Uterus (tissue), 7 donors: Measurements from ENCODE around the gene ARHGEF10L.

DNA sequence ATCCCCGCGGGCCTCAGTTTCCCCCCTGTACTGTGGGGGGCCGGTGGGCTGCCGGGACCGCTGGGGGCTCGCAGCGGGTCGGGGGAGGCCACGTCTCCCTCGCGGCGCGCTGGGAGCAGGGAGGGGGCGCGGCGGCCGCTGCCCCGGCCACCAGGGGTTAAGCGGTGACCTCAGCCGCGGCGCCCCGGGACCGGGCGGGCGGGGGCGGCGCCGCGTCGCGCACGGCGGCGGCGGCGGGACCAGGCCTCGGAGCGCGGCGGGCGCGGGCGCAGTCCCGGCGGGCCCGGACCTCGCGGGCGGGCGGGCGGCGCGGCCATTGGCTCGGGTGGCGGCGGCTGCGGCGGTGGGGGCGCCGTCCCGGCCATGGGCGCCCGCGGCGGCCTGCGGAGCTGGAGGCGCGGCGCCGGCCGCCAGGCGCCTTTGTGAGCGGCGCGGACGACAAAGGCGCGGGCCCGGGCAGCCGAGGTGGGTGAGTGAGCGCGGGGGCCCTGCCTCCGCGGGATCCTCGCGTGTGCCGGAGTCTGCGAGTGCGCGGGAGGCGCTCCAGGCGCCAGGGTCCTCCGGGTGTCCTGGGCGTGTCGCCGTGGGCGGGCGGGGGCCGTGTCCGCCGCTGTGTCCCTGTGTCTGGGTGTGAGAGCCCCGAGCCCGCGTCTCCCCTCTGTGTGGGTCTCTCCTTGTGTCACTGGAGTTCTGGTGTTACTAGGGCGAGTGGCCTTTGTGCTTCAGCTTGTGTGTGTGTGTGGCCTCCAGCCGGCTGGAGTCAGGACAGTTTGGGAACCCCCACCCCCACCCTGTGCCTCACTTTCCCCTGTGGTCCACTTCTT lies at the start of gene ARHGEF10L:
Gene ARHGEF10L (plus strand): TSS at position 213 of the 824 bp plus-strand sequence.
- PRO-cap, 4 experiments, result peak in 4 of 4 experiments; most common plus-strand start position 218 of the sequence (in 4); most common minus-strand start position 475 of the sequence (in 2)
- RAMPAGE, long total RNA, 2 experiments, result no peak in any of the 2 experiments
- RRBS, result 2% methylated on average over 84 of the region's 107 CpGs

DNA sequence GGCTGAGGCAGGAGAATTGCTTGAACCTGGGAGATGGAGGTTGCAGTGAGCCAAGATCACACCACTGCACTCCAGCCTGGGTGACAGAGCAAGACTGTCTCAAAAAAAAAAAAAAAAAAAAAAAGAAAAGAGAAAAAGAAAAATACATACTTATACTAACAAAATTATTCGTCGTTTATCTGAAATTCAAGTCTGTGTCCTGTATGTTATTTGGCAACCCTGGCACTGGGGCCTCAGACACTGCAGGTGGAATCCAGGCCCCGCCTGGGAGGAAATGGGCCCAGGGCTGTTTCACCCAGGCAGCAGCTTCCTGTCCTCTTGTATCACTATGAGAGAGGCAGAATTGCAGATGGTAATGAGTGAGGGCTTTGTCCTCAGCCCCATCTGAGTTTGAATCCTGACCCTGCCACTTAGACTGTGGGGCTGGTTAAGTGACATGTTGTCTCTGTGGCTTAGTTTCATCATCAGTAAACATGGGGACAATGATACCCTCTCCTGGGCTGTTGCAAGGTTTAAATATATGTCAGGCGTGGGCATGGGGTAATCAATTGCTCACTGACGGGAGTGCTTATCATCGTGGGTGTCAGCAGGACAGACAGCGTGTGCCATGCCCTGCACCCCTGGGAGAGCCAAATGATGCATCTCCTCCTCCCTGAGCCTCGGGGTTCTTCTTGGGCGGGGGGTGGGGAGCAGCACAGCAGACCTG lies 41.9 kb downstream of the ARHGEF10L start:
- PRO-cap, 4 experiments, result no peak in any of the 4 experiments
- RAMPAGE, long total RNA, 2 experiments, result no peak in any of the 2 experiments
- RRBS, result no CpG with 5 or more reads among the region's 9 CpGs

- PRO-cap, 4 experiments, result no peak in any of the 4 experiments
- RAMPAGE, long total RNA, 2 experiments, result no peak in any of the 2 experiments
- RRBS, result no CpG with 5 or more reads among the region's 12 CpGs
Observed at GRCh38 chr1:17581915-17582676, 42.6 kb downstream of the ARHGEF10L start.

DNA sequence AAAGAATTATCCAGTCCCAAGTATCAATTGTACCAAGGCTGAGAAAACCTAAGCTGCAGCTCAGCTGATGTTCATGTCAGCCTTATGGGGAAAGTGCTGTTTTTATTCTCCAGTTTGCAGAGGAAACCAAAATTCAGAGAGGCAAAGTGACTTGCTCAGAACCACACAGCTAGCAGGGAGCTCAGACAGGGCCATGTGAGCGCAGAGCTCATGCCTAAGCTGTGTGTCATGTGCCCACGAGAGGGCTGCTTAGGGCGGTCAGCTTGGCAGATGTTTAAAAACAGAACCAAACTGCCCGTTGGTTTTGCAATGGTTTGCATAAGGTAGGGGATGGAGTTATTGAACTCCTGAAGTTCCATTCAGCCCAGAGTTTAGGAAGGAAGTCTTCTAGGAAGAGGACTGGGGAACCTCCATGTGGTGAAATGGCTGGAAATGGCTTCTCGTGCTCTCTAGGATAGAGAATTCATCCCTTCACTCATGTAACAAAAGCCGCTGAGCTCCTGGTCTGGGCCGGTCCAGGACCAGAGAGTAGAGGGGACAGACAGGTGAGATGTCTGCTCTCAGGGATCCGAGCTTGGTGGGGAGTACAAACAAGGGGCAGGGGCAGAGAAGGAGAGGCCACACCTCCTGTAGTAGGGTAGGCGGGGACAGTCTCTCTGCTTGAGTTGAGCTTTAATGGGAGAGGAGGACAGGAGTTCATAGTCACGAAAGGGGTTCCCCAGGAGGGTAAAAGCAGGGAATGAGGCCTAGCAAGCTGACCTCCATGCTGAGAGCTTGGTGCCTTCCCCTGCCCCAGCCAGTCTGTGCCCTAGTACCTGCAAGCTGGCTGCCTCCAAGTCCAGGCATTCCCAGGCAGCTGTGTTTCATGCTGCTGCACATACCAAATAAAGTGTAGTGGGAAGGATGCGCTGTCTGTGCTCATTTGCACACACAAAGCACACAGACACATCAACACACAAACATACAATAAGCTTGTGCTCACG lies 46.9 kb downstream of the ARHGEF10L start:
- PRO-cap, 4 experiments, result no peak in any of the 4 experiments
- RAMPAGE, long total RNA, 2 experiments, result no peak in any of the 2 experiments
- RRBS, result no CpG with 5 or more reads among the region's 12 CpGs

GRCh38 chr1:17629839-17630567 lies 90.5 kb downstream of the ARHGEF10L start:
- PRO-cap, 4 experiments, result peak in 1 of 4 experiments; most common plus-strand start chr1:17630324 (in 1); most common minus-strand start chr1:17630044 (in 1)
- RAMPAGE, long total RNA, 2 experiments, result no peak in any of the 2 experiments
- RRBS, result no CpG with 5 or more reads among the region's 14 CpGs

DNA sequence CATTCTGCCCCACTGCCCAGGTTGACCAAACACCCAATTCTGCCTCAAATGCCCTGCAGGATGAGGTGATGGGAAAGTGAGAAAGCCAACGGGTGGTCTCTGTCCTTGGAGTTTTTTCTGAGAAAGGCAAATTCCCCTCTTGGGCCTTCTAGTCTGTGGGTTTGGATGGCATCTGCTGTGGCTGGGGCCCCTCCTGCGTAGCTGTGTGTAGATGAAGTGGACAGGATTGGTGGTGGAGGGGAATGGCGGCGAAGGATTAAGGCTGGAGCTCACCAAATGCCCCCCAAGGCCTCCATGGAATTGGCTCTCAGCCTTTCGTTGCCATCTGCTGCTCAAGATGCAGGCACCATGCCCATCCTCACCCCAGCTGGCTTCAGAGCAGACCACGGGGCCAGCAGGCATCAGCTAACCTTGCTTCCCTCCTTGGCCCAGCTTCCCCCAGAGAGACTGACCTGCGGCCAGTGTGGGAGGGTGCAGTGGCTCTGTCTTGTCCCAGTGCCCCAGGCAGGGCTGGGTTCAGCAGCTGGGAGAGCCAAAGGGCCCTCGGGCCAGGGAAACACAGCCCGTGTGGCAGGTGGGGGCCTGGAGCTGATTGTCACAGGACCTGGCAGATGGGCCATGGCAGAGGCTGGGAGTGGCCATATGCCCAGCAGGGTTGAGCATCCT lies 66.9 kb upstream of the ACTL8 start:
- PRO-cap, 4 experiments, result no peak in any of the 4 experiments
- RAMPAGE, long total RNA, 2 experiments, result no peak in any of the 2 experiments
- RRBS, result no CpG with 5 or more reads among the region's 9 CpGs

- PRO-cap, 4 experiments, result peak in 1 of 4 experiments; most common plus-strand start chr1:18384692 (in 1)
- RAMPAGE, long total RNA, 2 experiments, result no peak in any of the 2 experiments
- RRBS, result no CpG with 5 or more reads among the region's 3 CpGs
Observed at GRCh38 chr1:18384323-18384820, 96.4 kb upstream of the KLHDC7A start.

GRCh38 chr1:18462993-18463670 lies 17.6 kb upstream of the KLHDC7A start:
- PRO-cap, 4 experiments, result no peak in any of the 4 experiments
- RAMPAGE, long total RNA, 2 experiments, result no peak in any of the 2 experiments
- RRBS, result no CpG with 5 or more reads among the region's 16 CpGs

DNA sequence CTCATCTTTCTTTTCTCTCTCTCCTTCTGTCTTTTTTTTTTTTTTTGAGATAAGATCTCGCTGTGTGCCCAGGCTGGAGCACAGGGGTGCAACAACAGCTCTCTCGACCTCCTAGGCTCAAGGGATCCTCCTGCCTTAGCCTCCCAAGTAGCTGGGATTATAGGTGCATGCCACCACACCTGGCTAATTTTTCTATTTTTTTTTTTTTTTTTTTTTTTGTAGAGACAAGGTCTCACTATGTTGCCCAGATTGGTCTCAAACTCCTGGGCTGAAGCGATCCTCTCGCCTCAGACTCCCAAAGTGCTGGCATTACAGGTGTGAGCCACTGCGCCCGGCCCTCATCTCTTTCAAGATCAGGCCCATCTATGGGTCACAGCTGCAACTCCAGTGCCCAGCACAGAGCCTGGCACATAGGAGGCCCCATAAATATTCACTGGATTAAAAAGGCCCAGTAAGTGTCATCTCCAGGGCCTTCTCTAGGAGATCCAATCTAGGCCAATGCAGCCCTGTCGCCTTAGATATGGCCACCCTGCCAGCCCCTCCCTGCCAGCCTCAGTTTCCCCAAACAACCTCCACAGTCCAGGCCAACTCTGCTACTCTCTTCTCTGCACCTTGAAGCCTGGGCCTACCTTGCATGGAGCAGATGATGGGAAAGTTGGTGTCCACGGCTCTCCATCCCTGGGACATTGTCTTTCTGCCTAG lies 20.7 kb downstream of the IFFO2 start:
- PRO-cap, 4 experiments, result no peak in any of the 4 experiments
- RAMPAGE, long total RNA, 2 experiments, result no peak in any of the 2 experiments
- RRBS, result no CpG with 5 or more reads among the region's 8 CpGs

DNA sequence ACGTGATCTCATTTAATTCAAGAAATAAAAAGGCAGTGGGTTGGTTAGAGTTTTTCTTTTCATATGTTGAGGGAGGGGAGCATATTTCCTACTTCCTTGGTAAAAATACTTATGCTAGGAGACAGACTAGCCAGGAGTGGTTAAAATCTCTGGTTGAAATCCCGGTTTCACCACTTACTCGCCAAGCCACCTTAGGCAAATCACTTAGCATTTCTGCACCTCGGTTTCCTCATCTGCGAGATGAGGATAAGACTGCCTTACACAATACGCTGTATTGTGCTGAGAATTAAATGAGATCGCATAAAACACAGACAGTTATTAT lies 1.4 kb downstream of the IFFO2 start:
- PRO-cap, 4 experiments, result no peak in any of the 4 experiments
- RAMPAGE, long total RNA, 2 experiments, result no peak in any of the 2 experiments
- RRBS, result no CpG with 5 or more reads among the region's 7 CpGs

- PRO-cap, 4 experiments, result no peak in any of the 4 experiments
- RAMPAGE, long total RNA, 2 experiments, result no peak in any of the 2 experiments
- RRBS, result no CpG with 5 or more reads among the region's 11 CpGs
Observed at GRCh38 chr1:19073220-19073696, 116.8 kb upstream of the IFFO2 start.

GRCh38 chr1:19096395-19096836 lies 113.7 kb downstream of the UBR4 start:
- PRO-cap, 4 experiments, result no peak in any of the 4 experiments
- RAMPAGE, long total RNA, 2 experiments, result no peak in any of the 2 experiments
- RRBS, result no CpG with 5 or more reads among the region's 6 CpGs

- PRO-cap, 4 experiments, result no peak in any of the 4 experiments
- RAMPAGE, long total RNA, 2 experiments, result no peak in any of the 2 experiments
- RRBS, result no CpG with 5 or more reads among the region's 6 CpGs
Observed at GRCh38 chr1:19162386-19162815, 47.7 kb downstream of the UBR4 start.

GRCh38 chr1:19205499-19205944 lies 4.5 kb downstream of the UBR4 start:
- PRO-cap, 4 experiments, result no peak in any of the 4 experiments
- RAMPAGE, long total RNA, 2 experiments, result no peak in any of the 2 experiments
- RRBS, result no CpG with 5 or more reads among the region's 2 CpGs

DNA sequence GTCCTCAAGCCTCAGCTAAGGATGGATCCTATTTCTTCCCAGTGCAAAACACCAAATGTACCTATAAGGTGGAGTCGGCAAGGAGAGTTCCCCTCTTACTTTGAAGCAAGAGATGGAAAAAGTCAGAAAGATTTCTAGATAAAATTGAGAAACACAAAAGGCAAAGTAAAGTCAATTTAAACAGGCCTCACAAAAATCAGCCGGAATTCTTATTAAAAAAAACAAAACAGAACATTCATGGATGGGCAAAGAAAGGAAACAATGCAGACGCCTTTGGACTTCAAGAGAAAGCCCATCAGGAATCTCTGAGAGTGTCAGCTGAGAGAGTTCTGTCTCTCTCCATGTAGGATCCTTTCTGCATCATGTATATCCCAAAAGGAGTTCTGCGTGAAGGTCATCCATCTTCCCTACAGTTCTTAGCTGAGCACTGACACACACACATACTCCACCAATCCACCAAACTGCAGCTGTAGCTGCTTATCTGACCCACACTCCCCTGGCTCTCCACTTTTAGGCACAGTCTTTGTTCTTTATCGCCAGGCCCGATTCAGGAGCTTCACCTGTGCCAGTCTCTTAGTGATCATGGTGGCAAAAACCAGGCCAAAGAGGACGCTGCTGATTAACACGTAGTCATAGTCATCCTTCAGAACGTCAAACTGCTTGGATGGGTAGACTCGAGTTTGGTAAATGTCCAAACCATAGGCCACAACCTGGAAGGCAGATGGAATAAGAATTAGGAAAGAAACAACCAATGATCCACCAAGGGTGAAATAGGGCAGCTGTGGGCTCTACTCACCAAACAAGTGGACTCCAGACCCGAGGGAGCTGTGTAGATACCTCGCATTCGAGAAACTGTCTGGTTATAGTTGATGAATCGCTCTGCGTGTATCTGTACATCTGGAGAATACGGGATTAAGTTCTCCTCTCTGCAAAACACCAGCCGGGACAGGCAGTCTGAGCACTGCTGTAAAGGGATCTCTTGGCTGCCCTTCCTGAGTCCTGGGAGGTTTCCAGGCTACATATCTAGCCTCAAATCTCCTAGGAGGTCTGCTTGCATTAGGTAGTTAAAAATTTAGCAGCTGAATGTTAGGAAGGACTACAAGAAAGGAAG lies 9.1 kb upstream of the UBR4 start:
- PRO-cap, 4 experiments, result no peak in any of the 4 experiments
- RAMPAGE, long total RNA, 2 experiments, result start-site peak on the minus strand in 1 of 2 experiments, centred at positions 54 to 676 of the sequence, 5 to 10 reads per replicate
- RRBS, result no CpG with 5 or more reads among the region's 17 CpGs

GRCh38 chr1:19255049-19255597 lies 3.5 kb downstream of the MRTO4 start:
- PRO-cap, 4 experiments, result no peak in any of the 4 experiments
- RAMPAGE, long total RNA, 2 experiments, result no peak in any of the 2 experiments
- RRBS, result no CpG with 5 or more reads among the region's 6 CpGs

GRCh38 chr1:19285473-19285738 lies 3.2 kb downstream of the AKR7A3 start:
- PRO-cap, 4 experiments, result no peak in any of the 4 experiments
- RAMPAGE, long total RNA, 2 experiments, result no peak in any of the 2 experiments
- RRBS, result no CpG with 5 or more reads among the region's 3 CpGs

- PRO-cap, 4 experiments, result no peak in any of the 4 experiments
- RAMPAGE, long total RNA, 2 experiments, result no peak in any of the 2 experiments
- RRBS, result no CpG with 5 or more reads among the region's 12 CpGs
Observed at GRCh38 chr1:19325265-19325674, 13.1 kb downstream of the SLC66A1 start.

- PRO-cap, 4 experiments, result no peak in any of the 4 experiments
- RAMPAGE, long total RNA, 2 experiments, result no peak in any of the 2 experiments
- RRBS, result no CpG with 5 or more reads among the region's 8 CpGs
Observed at GRCh38 chr1:19328515-19328714, 16.3 kb downstream of the SLC66A1 start.

GRCh38 chr1:19385312-19385631 lies 73.1 kb downstream of the SLC66A1 start:
- PRO-cap, 4 experiments, result no peak in any of the 4 experiments
- RAMPAGE, long total RNA, 2 experiments, result no peak in any of the 2 experiments
- RRBS, result no CpG with 5 or more reads among the region's 7 CpGs